Measurements from ENCODE around the genes ZNF816, ZNF160, ZNF765, ZNF813 and MBOAT7.

GRCh38 chr19:52197857-52198494, 8.1 kb downstream of the PPP2R1A start:
- PRO-cap, 2 experiments: no peak in any of the 2 experiments

- PRO-cap, 2 experiments: no peak in any of the 2 experiments
These were observed 39.5 kb downstream of the PPP2R1A start for GRCh38 chr19:52229337-52229836.

GRCh38 chr19:52485043-52486164, 32.1 kb downstream of the ZNF578 start:
- PRO-cap, 2 experiments: no peak in any of the 2 experiments

DNA sequence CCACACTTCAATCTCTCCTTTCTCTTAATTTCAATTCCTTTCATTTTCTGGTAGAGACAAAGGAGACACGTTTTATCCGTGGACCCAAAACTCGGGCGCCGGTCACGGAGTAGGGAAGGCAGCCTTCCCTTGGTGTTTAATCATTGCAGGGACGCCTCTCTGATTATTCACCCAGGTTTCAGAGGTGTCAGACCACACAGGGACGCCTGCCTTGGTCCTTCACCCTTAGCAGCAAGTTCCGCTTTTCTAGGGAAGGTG, 58.3 kb downstream of the ZNF701 start:
- PRO-cap, 2 experiments: no peak in any of the 2 experiments

DNA sequence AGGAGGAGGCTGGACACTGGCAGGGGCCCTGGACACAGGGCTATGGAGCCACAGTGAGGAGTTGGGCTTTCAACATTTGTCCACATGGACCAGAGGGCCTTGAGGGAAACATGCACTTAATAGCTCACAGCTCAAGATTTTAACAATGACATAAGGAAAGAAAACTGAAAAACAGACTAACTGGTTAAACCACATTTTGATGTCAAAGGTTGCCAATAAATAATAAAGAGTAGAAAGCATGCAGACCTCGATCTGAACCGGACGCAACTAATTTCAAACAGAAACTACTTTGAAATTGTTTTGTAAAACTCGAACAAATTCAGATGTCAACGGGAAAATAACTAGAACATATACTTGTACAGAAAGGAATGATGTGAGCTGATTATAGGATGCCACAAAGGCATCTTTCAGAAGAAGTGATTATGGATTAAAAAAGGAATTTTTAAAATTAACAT, 15.6 kb upstream of the ZNF888 start:
- PRO-cap, 2 experiments: no peak in any of the 2 experiments

GRCh38 chr19:52961848-52963258, at the start of gene ZNF816:
Gene ZNF816, minus strand, starts transcription at chr19:52962881.
- PRO-cap, 2 experiments: peak in 2 of 2 experiments; most common plus-strand start chr19:52962421 (in 2); most common minus-strand start chr19:52962873 (in 2)

GRCh38 chr19:53103232-53104158, at the start of gene ZNF160:
Gene ZNF160, minus strand, starts transcription at chr19:53103422.
- PRO-cap, 2 experiments: peak in 2 of 2 experiments; most common plus-strand start chr19:53103649 (in 2); most common minus-strand start chr19:53103416 (in 1)

DNA sequence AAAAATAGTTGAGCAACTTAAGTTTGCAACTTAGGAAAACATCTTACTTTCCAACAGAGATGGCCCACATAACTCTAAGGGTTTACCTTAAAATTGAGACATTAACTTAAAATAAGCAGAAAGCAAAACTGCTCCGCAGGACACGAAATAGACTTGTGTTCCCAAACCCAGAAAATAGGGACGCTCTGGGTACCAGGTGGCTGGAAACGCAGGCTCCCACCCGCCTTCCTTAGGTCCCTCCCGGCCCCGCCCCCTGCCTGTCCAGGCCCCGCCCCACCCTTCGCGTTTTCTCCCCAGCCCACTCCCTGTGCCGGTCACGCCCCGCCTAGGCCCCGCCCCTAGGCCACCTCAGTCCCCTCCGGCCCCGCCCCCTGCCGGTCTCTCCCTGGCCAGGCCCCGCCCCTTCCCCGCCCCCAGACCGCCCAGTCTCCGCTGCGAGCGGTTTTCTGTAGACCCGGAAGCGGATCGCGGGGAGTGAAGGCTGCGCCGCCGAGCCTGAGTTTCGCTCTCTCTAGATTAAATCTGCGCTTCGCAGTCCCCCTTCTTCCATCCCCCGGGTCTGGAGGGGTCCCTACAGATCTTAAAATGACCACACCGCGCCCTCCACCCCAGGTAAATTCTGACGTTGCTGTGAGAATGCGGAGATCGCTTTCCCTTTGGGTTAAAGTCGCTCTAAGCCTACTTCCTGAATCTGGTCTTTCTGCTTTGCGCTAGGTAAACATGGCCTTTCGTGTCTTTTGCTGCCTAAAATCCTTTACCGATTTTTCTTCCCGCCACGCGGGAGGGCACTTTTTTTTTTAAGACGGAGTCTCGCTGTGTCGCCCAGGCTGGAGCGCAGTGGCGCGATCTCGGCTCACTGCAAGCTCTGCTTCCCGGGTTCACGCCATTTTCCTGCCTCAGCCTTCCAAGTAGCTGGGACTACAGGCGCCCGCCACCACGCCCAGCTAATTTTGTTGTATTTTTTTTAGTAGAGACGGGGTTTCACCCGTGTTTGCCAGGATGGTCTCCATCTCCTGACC, 3.8 kb upstream of the ZNF665 start:
- PRO-cap, 2 experiments: peak in 2 of 2 experiments; most common plus-strand start position 451 of the sequence (in 1)

DNA sequence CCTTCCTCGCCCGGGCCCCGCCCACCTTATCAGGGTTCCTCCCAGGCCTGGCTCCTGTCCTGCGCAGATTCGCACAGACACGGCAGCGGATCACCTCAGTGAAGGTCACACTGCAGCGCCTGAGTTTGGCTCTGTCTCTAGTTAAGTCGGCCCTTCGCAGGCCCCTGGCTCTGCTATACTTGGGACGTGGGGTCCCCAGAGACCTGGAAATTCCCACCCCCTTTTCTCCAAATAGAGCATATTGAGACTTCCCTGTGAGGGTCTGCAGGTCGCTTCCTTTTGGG, 7.2 kb upstream of the ZNF525 start:
- PRO-cap, 2 experiments: no peak in any of the 2 experiments

GRCh38 chr19:53389946-53390549, 4.9 kb upstream of the ZNF765 start:
- PRO-cap, 2 experiments: no peak in any of the 2 experiments

- PRO-cap, 2 experiments: peak in 2 of 2 experiments; most common plus-strand start chr19:53395149 (in 1); most common minus-strand start chr19:53394978 (in 2)
These were observed at the start of gene ZNF765 for GRCh38 chr19:53394372-53395254. Gene ZNF765, plus strand, starts transcription at chr19:53395149.

DNA sequence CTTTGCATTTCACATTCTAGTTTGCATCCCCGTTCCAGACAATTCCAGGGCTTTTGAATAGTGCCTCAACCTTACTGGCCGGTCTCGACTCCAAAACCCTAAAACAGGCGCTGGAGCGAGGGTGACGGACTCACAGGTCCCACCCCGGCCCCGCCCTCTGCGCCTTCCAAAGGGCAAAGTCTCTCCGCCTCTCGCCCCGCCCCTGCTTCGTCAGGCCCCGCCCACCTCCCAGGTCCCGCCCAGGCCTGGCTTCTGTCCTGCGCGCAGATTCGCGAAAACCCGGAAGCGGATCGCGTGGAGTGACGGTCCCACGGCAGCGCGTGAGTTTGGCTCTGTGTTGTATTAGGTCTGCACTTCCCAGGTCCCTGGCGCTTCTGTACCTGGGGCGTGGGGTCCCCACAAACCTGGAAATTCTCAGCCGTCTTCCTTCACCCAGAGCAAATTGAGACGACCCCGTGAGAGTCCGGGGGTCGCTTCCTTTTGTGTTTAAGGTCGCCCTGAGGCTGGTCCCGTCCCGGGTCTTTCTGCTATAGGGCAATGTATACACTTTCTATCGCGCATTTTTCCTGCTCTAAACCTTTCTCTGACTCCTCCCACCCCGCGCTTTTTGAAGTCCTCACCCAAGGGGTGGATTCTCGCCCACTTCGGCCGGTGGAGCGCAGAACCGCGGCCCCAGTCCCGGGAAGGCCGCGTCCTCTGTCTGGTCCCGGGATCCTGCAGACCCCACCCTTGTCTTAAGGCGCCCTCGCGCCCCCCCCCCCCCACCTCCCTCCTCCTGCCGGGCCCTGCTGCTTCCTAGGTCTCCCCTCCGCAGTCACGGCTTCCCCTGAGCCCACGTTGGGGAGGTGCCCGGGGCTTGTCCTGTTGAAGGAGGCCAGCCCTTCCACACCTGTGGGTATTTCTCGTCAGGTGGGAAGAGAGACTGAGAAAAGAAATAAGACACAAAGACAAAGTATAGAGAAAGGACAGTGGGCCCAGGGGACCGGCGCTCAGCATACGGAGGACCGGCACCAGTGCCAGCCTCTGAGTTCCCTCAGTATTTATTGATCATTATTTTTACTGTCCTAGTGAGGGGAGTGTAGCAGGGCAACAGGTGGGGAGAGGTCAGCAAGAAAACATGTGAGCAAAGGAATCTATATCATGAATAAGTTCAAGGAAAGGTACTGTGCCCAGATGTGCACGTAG, at the start of gene ZNF813:
TSS of gene ZNF813 (plus strand) at position 264 of the 1,185 bp plus-strand sequence.
- PRO-cap, 2 experiments: peak in 2 of 2 experiments; most common plus-strand start position 275 of the sequence (in 2); most common minus-strand start position 97 of the sequence (in 2)

DNA sequence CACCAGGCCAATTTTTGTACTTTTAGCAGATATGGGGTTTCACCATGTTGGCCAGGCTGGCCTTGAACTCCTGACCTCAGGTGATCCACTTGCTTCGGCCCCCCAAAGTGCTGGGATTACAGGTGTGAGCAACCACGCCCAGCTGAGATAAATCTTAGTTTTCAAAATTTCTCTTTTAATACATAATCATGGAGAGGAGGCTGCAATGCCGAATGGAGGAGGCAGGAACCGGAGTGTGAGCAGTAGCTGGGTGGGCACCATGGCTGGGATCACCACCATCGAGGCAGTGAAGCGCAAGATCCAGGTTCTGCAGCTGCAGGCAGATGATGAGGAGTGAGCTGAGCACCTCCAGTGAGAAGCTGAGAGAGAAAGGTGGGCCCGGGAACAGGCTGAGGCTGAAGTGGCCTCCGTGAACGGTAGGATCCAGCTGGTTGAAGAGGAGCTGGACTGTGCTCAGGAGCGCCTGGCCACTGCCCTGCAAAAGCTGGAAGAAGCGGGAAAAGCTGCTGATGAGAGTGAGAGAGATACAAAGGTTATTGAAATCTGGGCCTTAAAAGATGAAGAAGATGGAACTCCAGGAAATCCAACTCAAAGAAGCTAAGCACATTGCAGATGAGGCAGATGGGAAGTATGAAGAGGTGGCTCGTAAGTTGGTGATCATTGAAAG, 11.7 kb downstream of the ZNF813 start:
- PRO-cap, 2 experiments: no peak in any of the 2 experiments

DNA sequence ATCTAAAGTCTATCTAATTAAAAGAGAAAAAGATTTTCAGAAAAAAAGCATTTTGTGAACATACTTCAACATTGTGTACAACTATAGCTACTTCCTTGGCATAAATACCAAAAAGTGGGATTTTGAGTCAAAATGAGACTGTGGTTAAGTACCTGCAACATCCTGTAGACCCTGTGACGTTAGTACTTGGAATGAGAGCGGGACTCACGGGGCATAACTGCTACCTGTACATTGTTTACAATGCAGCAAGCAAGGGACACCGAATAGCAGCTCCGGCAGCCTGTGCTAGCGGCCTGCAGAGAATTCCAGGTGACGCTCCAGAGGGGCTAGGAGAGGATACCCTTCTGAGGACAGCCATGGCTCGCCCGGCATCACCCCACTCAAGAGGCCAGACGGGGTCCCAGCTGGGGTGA, 860 bp upstream of the ZNF331 start:
- PRO-cap, 2 experiments: no peak in any of the 2 experiments

DNA sequence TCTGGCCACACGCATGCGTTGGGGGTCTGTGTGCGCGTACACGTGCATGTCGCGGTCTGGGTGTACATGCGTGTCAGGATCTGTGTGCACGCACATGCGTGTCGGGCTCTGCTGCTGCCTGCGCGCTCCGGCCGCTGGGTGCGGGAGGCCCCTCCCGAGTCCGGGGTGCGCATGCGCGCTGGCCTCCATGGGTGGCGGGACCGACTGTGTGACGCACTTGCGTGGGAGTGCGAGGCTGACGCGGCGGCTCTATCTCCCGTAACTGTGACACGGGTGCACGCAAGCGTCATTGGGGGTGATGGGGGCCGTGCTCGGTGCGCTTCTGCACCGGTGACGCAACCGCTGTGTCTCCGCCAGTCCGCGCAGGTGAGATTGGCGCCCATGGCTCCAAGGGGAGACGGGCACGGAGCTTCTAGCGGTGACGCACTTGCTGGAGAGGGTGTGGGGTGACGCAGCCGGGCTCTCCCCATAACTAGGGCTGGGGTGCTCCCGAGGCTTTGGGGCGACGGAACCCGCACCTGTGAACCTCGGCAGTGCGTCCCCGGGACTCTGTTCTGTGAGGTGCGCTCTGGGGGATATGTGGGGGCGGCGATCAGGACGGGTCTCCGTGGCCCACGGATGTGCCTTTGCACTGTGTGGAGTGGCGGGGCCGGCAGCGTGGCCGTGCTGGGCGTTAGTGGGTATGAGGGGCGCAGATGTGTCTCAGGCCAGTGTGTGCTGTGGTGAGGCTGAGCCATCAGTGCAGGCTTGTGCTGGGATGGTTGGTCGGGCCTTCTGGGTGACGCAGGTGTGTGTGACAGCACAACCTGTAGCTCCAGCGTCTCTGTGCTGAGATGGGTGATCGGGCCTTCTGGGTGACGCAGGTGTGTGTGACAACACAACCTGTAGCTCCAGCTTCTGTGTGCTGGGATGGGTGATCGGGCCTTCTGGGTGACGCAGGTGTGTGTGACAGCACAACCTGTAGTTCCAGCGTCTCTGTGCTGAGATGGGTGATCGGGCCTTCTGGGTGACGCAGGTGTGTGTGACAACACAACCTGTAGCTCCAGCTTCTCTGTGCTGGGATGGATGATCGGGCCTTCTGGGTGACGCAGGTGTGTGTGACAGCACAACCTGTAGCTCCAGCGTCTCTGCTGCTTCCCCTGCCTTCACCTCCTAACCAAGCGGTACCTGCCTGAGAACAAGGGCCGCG, 16.8 kb downstream of the ZNF331 start:
- PRO-cap, 2 experiments: peak in 2 of 2 experiments; most common plus-strand start position 289 of the sequence (in 2); most common minus-strand start position 129 of the sequence (in 1)

DNA sequence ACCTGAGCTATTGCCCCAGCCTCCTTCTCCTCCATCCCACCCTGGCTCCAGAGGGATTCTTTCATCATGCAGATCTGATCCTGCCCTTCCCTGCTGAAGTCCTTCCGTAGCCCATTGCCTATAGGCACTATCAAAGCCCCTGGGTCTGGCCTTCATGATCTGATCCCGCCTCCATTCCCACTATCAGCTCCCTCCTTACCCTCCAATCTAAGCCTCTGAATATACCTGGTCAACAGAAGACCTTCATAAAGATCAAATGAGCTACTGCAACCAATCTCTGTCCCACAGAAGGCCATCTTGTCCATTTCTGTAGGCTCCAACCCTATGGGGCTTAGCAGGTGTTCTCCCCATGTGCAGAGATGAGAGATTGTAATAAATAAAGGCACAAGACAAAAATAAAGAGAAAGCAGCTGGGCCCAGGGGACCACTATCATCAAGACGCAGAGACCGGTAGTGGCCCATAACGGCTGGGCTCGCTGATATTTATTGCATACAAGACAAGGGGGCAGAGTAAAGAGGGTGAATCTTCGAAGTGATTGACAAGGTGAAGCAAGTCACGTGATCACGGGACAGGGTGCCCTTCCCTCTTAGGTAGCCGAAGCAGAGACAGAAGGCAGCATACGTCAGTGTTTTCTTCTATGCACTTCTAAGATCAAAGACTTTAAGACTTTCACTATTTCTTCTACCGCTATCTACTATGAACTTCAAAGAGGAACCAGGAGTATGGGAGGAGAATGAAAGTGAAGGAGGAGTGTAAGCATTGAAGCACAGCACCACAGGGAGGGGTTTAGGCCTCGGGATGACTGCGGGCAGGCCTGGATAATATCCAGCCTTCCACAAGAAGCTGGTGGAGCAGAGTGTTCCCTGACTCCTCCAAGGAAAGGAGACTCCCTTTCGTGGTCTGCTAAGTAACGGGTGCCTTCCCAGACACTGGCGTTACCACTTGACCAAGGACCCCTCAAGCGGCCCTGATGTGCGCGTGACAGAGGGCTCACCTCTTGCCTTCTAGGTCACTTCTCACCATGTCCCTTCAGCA, 4.7 kb upstream of the PRKCG start:
- PRO-cap, 2 experiments: no peak in any of the 2 experiments

- PRO-cap, 2 experiments: no peak in any of the 2 experiments
These were observed 13.2 kb upstream of the CACNG6 start for GRCh38 chr19:53977956-53978850.

- PRO-cap, 2 experiments: no peak in any of the 2 experiments
These were observed 12.3 kb upstream of the CACNG6 start for GRCh38 chr19:53978888-53979723.

- PRO-cap, 2 experiments: no peak in any of the 2 experiments
These were observed 5.9 kb upstream of the CACNG6 start for GRCh38 chr19:53985196-53986184.

GRCh38 chr19:54189486-54190044, at the start of gene MBOAT7:
Gene MBOAT7, minus strand, starts transcription at chr19:54189580.
- PRO-cap, 2 experiments: peak in 2 of 2 experiments; most common plus-strand start chr19:54189911 (in 1); most common minus-strand start chr19:54189580 (in 2)

All from Colon Carcinoma Metastatic in the Lung (tissue), 2 donors.